Right common carotid artery plus branches (tissue), 1 donor: ENCODE data around the gene CHIT1.

- PRO-cap = no peak
These were observed 380 bp upstream of the KLHL12 start for GRCh38 chr1:202927471-202927756.

- PRO-cap = no peak
These were observed 1.5 kb upstream of the TMEM183A start for GRCh38 chr1:203005607-203006045.

- PRO-cap = no peak
These were observed 1.1 kb upstream of the TMEM183A start for GRCh38 chr1:203006046-203006407.

- PRO-cap = no peak
These were observed 9.3 kb downstream of the PPFIA4 start for GRCh38 chr1:203035470-203036079.

GRCh38 chr1:203082908-203083441 is 2.8 kb downstream of the MYOG start:
- PRO-cap = no peak

- PRO-cap = no peak
These were observed 2.3 kb downstream of the ADORA1 start for GRCh38 chr1:203129733-203130360.

GRCh38 chr1:203229419-203230011 is at the start of gene CHIT1:
TSS of gene CHIT1 (minus strand) at chr1:203229673.
- PRO-cap = no peak

DNA sequence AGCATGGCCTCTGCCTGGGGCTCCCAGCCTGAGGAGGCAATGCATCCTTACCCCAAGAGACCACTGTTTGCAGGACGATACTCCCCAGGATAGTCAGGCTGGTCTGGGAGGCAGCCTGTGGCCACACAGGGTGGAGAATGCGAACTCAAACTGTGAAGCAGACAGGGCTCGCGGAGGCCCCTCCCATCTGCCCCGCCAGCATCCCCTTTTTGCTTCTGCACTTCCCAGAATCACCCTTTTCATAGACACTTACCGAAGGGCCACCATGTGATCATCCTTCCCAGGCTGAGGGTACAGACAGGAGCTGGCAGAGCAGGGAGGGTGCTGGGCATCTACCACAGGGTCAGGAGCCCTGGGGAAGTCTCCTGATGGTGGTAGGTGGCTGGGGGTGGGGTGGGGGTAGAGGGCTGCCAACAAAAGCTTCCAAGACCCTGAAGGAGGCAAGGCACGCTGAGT is 31.4 kb upstream of the BTG2 start:
- PRO-cap = bidirectional peak, plus-strand start at position 242 of the sequence, minus-strand start at position 211 of the sequence

- PRO-cap = no peak
These were observed 3.4 kb downstream of the FMOD start for GRCh38 chr1:203347078-203348284.

DNA sequence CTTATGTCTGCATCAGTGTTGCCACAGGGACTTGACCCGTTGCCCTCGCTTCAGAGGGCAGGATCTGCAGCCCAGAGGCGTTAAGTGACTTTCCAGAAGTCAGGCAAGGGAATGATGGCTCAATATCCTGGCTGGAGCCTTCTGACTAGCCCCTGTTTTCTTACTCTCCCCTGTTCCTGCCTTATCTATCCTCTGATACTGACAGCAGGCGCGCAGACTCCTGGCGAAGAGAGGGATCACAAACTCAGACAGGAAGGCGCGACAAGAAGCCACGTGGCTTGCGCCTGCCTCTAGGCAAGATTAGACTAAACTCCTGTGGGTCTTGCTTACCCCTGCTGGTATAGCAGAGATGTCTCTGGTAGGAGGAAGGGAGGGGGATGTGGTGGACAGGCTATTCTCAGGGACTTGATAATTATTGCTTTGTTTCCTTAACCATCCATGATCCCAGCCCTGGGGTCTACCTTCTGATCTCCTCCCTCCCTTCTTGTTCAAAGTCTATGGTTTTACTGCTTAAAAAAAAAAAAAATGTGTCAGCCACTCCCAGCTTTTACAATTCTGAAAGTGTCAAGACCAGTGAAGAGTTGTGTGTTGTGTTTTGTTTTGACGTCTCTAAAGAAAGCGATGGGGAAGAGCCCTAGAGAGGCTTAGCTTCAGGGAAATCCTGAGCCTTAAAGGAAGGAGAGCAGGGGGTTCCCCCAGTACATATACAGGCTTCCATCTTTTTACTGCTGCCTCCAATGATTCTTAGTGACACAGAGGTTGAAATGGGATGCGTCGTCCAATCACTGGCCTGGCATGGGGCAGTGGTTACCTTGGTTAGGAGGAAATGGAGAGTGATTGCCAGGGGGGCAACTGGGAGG is 13.7 kb upstream of the FMOD start:
- PRO-cap = no peak

DNA sequence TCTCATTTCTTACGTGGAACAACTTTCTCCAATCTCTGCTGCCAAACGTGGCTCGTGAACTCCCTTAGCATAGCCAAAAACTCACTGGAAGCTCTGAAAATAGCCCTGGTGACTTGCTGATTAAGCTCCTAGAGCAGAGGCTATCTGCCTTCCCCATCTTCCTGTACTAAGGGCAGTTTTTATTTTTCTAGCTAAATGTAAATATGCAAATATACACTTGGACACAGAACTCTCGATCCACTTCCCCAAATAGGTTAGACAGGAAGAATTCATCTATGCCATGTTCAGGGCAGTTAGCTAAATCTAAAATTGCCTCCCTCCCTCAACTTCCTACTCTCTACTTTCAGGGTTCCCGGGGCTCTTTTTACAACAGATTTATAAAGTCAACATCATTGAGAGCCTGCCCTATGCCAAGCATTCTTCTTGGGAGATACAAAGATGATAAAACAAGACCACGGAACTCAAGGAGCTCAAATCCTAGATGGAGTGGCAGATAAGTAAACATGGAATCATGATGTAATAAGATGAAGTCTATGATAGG is 59.4 kb upstream of the FMOD start:
- PRO-cap = no peak

DNA sequence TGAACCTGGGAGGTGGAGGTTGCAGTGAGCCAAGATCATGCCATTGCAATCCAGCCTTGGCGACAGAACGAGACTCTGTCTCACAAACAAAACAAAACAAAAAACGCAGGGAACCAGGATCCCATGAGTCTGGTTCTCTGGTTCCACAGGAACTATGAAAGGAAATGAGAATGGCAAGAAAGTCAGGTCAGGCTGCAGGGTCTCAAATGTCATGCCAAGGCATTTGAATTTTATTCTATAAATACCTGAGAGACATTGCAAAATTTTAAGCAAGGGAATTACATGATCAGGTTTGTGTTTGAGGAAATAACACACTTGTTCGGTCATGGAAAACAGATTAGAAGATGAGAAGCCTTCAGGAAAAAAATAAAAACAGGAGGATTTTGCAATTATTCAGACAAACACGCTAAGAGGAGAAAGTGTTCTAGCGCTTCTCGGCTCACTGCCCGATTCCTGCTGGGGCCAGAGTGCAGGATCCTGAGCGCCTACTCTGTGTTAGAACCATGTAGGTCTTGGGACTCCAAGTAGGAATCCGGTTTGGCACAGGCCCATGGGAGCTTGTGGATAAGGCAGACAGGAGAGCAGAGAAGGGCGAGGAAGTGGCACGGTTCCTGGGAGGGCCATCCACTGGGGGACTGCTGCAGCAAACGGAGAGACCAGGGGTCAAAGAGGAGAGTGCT is 8.2 kb upstream of the PRELP start:
- PRO-cap = no peak

DNA sequence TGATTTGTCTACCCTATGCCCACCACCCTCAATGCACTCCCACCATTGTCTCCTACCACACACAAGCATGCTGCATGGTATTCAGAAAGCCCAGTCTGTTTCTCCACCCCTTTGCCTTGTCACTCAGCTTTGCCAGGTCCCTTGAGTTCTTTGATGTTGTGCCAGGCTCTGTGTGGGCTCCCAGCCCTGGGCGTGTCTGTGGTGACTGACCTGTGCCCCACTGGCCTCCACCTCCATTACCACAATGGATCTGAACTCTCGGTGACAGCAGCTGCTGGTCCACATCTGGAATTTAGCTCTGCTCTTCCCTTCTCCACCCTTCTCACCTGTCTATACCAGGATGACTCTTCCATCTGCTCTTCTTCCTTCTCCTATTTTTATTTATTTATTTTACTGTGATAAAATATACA is 35.0 kb downstream of the ATP2B4 start:
- PRO-cap = no peak

DNA sequence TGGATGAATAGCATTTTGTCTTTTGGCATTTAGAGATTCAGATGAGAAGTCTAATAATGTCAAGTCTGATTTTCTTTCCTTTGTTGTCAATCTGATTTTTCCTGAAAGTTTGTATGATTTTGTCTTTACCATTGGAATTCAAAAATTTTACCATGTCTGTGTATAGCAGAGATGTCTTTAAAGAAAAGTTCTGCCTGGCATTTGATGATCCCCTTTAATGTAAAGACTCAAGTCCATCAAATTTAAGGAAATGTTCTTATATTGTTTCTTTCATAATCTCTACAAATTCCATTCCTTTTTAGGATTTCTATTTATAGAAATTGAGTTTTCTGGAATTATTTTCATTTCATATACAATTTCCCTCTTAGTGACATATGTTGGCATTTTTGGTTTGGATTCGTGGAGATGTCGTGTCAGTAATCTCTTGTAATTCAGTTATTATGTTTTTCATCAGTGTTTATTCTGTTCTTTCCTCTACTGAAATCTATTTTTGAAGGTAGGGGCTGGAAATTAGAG is 12.9 kb downstream of the ZBED6 start:
- PRO-cap = no peak

- PRO-cap = no peak
These were observed 31.5 kb upstream of the SOX13 start for GRCh38 chr1:204041441-204041812.

- PRO-cap = no peak
These were observed 29.3 kb downstream of the SOX13 start for GRCh38 chr1:204102026-204102707.

DNA sequence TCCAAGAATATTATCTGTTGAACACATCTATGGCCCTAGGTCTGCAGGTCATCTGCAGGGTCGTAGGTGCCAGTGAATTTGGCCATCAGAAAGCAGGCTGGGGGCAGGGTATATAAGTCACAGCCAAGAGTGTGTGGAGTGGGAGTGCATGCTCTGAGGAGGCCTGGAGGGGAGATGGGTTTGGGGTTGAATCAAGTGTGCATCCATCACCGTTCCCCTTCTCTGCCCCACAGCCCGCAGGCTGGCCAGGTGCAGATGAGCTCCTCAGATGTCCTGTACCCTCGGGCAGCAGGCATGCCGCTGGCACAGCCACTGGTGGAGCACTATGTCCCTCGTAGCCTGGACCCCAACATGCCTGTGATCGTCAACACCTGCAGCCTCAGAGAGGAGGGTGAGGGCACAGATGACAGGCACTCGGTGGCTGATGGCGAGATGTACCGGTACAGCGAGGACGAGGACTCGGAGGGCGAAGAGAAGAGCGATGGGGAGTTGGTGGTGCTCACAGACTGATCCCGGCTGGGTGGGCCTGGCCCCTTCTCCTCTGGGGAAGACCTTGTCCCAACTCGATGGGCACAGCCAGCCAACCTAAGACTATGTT is 26.1 kb downstream of the ETNK2 start:
- PRO-cap = no peak

DNA sequence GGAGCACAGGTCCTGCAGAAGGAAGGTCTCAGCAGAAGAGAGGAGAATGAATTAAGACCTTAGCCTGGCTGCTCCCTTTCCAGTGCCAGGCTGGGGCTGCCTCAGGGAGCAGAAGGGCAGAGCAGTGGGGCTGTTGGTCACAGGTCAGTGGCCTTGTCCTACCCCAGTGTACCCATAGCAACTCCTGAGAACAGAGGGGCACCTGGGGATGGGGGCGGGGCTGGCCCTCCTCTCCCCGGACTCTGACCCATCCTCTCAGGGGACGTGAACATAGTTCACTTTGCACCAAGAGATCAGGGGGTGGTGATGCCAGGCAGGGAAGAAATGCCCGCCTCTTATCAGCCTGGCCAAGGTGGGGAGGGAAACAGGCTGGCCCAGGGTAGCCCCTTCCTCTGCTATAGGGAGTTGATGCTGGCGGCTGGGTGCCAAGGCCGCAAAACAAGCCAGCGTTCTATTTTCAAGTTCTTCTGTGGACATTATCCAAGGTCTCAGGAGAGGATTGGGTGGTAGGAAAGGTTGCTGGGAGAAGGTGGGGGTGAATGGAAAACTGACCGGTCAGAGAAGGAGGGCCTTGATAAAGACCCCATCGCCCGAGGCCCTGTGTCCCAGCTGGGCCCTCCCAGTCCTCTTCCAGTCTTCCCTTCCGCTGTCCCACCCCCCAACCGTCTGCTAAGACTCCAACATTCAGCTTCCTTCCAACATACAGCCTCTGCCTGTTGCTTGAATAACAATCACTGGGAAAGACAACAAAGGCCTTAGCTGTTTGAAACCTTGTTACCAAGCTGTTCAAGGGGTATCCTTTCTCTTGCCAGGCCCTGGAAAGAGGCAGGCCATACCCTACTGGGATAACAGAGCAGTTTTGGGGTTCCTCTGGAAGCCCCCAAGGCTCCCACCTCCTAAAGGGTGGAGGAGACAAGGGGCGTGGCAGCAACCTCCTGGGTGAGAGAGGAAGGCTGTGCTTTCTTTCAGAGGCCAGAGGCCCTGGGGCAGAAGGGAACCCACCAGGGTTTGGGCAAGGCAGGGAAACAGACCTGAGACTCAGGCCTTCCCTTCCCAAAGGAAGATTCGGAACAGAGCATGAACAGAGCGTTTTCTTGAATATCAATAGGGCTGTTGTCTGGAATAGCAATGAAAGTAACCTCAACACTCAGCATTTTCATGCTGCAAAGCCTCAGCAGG is 4.5 kb downstream of the ETNK2 start:
- PRO-cap = no peak

DNA sequence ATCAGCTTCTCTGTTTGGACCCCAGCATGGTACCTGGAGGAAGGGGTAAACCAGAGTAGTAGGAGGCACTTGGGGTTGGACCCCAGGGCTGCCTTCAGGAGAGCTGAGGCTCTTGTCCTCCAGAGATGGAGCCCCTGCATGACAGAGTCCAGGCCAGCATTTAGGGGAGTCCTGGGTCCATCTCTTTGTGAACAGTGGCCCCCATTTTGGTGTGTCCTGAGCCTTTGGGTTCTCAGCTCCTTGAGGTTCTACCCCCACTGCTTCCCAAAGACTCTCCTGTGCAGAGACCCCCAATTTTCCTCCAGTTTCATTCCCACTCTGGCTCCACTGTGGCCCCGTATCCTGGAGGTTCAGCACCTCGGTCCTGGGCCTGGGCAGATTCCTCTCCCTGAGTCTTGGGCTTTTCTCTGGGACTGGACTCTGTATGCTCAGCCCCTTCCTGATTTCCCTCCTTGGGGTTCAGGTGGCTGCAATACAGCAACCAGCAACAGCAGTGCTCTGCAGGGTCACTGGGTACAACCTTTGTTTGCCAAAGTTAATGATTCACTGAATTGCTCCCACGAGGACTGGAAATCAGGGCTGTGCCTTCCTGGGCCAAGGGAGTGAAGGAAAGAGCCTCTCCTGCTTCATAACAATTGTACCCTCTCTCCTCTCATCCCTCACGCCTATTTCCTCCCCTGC is 52.5 kb upstream of the GOLT1A start:
- PRO-cap = no peak

DNA sequence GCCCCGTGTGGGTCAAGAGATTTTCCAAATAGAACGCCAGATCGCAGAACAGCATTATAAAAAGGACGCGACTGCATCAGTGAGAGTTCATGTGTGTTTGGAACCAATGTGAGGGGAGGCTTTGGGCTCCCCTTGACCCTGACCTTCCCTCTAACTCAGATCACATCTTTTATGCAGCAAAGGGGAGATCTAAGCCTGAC is 16.9 kb downstream of the PLEKHA6 start:
- PRO-cap = no peak